GM12892 (cell line): ENCODE measurements around the gene MEGF10.

- RRBS: no CpG with 5 or more reads among the region's 9 CpGs
These were observed 37.0 kb downstream of the LMNB1 start for GRCh38 chr5:126813910-126814336.

- RRBS: 96% methylated on average over 5 of the region's 20 CpGs
These were observed 76.9 kb downstream of the LMNB1 start for GRCh38 chr5:126853755-126854396.

DNA sequence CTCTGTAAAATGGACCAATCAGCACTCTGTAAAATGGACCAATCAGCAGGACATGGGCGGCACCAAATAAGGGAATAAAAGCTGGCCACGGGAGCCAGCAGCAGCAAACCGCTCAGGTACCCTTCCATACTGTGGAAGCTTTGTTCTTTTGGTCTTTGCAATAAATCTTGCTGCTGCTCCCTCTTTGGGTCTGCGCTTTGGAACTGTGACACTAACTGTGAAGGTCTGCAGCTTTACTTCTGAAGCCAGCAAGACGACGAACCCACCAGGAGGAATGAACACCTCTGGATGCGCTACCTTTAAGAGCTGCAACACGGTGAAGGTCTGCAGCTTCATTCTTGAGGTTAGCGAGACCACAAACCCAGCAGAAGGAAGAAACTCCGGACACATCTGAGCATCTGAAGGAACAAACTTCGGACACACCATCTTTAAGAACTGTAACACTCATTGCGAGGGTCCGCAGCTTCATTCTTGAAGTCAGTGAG lies 107.7 kb upstream of the MEGF10 start:
- RRBS: no CpG with 5 or more reads among the region's 13 CpGs

- RRBS: 14% methylated on average over 15 of the region's 40 CpGs
These were observed at the start of gene MEGF10 for GRCh38 chr5:127290451-127290965. Gene MEGF10 (plus strand): TSS chr5:127290796.

GRCh38 chr5:127739287-127740101 lies 36.3 kb downstream of the CCDC192 start:
- RRBS: no CpG with 5 or more reads among the region's 28 CpGs

DNA sequence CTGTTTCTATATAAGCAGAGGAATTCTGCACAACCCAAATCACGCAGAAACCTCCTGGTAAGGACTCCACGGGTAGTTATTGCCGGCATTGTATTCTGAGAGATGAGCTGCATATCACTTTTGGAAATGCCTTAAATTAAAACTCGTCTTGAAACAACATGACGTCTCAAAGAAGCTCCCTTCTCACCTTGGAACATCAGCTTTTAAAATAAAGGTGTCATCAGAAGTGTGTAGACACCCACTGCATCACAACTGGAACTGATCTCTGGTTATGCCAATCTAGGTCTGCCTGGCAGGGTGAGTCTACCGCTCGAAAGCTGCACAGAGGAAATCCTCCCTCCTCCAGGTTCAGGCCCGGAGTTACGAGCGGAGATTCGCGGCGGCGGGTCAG lies 1.0 kb upstream of the SLC12A2 start:
- RRBS: under 1% methylated on average over 7 of the region's 14 CpGs

- RRBS: no CpG with 5 or more reads among the region's 24 CpGs
These were observed 1.8 kb downstream of the FBN2 start for GRCh38 chr5:128536212-128536673.

DNA sequence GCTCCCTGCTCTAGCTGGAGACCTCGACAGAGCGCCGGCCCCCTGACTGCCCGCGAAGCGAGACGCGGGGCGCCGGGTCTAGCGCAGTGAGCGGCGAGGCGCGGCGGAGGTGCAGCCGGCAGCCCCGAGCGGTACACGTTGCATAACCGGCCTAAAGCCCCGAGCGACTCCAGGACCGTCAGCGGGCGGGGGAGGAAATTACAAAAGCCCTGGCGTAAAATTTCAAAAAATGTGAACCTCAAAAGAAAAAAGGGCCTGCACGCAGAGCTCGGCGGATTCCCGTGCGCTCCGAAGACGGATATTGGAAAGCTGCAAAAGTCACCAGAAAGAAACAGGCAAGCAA lies 340 bp downstream of the FBN2 start:
- RRBS: 21% methylated on average over 17 of the region's 34 CpGs

GRCh38 chr5:129113552-129114183 lies 19.1 kb downstream of the ISOC1 start:
- RRBS: no CpG with 5 or more reads among the region's 2 CpGs

- RRBS: no CpG with 5 or more reads among the region's 7 CpGs
These were observed 18.6 kb downstream of the MINAR2 start for GRCh38 chr5:129766486-129766877.

DNA sequence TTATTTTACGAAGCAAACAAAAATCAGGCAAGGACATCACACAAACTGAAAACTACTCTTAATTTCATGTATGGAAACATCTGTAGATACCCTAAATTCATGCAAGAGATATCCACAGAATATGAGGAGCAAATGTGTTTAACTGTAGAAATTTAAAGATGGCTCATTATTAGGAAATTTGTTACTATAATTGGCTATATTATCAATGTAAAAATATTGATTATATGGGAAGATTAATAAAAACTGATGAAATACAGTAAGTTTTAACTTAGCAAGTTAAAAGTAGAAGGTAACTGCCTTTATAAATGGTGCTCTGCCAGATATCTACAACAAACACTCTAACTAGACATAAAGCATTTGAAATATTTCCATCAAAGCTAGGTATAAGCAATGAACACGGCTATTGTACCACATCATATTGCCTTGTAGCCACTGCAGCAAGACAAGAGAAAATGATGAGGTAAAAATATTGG lies 315.5 kb downstream of the CHSY3 start:
- RRBS: no CpG with 5 or more reads among the region's 2 CpGs

- RRBS: no CpG with 5 or more reads among the region's 2 CpGs
These were observed 432.9 kb downstream of the CHSY3 start for GRCh38 chr5:130337122-130337510.

- RRBS: no CpG with 5 or more reads among the region's 17 CpGs
These were observed 347.4 kb downstream of the HINT1 start for GRCh38 chr5:130817643-130818047.

DNA sequence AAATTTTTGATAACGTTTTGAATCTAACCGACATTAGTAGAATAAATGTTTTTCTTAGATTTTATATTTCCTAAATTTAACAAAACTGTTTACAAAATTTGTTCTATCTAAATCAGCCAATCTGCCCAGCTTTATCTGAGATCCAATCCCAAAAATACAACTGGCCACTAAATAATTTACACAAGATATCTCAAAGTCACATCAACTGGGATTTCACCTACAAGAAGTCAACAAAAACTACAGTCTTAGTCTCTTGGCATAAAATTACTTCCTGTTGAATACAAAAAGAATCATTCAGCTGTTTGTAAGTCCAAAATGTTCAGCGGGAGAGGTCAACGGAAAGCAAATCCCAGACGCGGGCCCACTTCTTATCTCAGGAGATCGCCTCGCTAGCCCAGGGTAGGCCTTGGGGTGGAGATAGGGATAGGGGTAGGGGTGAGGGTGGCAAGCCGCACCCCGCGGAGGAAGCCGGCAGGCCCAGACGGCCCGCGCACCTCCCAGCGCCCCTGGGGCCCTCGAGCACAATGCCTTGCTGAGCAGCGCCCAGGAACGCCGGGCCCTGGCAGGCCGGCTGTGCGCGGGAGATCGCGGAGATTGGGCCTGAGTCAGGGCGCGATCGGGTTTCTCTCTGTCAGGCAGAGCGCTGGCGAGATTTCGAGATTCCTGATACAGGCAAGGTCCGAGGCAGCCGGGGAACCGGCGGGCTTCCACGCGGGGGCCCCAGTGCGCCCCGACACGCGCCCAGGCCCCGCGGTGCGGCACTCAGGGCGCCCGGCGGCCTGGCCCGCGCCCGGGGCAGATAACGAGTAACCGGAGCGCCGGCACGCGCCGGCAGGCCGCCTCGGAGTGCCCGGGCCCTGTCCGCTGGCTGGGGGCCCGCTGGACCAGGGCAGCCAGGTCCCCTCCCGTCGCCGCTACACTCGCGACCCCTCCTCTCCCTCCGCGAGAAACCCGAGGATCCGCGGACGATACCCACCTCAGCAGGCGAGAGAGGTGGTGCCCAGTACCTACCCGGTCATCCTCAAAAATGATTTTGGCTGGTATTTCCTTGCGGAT lies 644 bp downstream of the HINT1 start:
- RRBS: under 1% methylated on average over 20 of the region's 76 CpGs

DNA sequence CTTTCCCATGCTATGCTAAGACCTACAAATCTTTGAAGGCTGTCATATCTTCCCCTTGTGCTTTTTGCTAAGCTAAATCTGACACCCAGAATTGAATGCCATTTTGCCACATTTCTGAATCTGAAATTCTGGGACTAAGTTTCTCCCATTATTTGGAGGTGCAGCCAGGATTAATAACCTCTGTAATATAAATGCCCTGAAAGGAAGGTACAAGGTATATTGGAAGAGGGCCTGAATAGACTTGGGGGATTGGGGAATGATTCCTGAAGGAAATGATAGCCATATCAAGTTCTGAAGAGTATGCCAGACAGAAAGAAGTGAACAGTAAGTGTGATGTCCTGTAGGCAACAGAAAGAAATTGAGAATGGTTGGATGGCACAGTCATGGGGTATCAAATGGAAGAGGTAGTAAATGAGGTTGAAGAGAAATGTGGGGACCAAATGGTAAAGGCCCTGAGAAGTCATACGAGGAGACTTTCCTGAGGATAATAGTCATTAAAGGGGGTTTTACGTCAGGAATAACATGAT lies 34.9 kb downstream of the CDC42SE2 start:
- RRBS: no CpG with 5 or more reads among the region's 2 CpGs

GRCh38 chr5:131363946-131364503 lies 100.2 kb downstream of the CDC42SE2 start:
- RRBS: no CpG with 5 or more reads among the region's 3 CpGs

DNA sequence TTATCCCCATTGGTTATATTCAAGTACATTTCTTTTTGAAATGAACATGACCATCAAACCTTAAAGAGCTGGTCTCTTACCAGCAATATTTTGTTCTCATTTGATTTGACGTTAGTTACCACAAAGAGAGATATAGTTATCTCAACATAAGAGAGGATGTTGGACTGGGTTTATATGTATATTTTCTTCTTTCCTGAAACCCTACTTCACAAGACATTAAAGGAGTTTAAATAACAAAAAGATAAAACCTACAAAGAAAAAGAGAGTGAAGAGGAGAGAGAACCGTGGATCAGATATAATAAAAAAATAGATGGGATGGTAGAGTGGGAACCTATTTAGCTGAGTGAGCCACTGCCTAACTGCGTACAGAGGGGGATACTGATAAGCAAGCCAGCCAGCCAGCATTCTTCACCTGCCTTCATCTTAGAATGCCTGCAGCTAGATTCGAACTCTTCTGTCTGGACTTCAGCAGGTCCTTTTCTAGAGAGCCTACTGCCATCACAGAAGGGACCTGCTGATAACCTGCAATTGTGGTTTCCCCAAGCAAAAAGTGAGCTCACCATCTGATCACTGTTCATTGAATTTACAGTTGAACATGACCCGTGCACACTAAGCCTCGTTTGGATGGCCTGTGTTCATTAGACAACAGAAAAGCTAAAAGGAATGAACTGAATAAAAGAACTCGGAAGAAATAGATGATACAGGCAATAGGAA lies 109.3 kb downstream of the CDC42SE2 start:
- RRBS: no CpG with 5 or more reads among the region's 7 CpGs

- RRBS: no CpG with 5 or more reads among the region's 7 CpGs
These were observed 153.6 kb downstream of the CDC42SE2 start for GRCh38 chr5:131417317-131417900.

- RRBS: 0% methylated on average over 5 of the region's 44 CpGs
These were observed 555 bp upstream of the RAPGEF6 start for GRCh38 chr5:131635279-131636288.

DNA sequence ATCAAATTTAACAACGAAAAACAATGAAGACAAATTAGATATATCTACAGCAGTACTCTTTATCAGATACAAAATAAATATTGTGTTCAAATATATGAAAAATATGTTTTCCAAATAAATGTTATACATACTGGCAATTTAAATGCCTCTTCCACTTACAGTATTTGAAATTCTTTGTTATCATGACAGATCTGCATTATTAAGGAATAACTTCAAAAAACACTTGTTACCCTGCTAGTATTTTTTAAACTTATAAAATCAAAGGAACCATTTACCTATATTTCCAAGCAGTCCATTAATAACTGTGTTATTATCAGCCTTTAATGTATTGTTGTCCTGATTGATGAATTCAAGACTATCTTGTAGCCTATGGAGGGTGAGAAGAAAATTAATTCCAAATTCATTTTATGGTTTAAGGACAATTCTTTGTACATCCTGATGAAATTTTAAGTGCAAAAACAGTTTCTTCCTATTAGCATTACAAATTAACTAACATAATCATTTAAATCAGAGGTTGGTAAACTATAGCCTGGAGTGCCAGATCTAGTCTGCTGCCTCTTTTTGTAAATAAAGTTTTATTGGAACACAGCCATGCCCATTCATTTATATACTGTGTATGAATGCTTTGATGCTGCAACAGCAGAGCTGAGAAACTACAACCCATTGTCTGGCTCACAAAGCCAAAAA lies 80.4 kb downstream of the FNIP1 start:
- RRBS: no CpG with 5 or more reads among the region's 1 CpG